ENCODE measurements around the genes CHCHD3, SLC35B4, BPGM and MTPN.

GRCh38 chr7:133081503-133082561 lies at the start of gene CHCHD3:
Gene CHCHD3 (minus strand): TSS chr7:133082090.
- PRO-cap, 2 experiments, result peak in 2 of 2 experiments; most common plus-strand start chr7:133082242 (in 1); most common minus-strand start chr7:133082107 (in 1)

- PRO-cap, 2 experiments, result no peak in any of the 2 experiments
These were observed 436.2 kb downstream of the EXOC4 start for GRCh38 chr7:133688996-133689629.

DNA sequence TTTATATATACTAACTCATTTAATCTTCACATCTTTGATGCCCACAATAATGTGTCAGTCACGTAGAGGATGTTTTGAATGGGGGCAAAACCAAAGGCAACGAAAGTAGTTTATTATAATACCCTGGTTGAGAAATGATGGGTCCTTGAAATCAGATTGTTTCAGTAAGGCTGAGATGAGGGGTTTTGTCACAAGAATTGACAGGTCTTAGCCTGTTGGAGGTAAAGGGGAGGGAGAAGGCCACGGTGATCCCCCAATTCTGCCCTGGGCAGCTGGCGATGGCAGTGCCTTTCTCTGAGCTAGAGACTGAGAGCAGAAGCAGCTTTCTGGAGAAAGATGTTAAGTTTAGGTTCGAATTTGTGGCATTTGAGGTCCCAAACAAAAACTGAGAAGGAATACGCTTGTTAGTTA lies 373.2 kb upstream of the LRGUK start:
- PRO-cap, 2 experiments, result no peak in any of the 2 experiments

DNA sequence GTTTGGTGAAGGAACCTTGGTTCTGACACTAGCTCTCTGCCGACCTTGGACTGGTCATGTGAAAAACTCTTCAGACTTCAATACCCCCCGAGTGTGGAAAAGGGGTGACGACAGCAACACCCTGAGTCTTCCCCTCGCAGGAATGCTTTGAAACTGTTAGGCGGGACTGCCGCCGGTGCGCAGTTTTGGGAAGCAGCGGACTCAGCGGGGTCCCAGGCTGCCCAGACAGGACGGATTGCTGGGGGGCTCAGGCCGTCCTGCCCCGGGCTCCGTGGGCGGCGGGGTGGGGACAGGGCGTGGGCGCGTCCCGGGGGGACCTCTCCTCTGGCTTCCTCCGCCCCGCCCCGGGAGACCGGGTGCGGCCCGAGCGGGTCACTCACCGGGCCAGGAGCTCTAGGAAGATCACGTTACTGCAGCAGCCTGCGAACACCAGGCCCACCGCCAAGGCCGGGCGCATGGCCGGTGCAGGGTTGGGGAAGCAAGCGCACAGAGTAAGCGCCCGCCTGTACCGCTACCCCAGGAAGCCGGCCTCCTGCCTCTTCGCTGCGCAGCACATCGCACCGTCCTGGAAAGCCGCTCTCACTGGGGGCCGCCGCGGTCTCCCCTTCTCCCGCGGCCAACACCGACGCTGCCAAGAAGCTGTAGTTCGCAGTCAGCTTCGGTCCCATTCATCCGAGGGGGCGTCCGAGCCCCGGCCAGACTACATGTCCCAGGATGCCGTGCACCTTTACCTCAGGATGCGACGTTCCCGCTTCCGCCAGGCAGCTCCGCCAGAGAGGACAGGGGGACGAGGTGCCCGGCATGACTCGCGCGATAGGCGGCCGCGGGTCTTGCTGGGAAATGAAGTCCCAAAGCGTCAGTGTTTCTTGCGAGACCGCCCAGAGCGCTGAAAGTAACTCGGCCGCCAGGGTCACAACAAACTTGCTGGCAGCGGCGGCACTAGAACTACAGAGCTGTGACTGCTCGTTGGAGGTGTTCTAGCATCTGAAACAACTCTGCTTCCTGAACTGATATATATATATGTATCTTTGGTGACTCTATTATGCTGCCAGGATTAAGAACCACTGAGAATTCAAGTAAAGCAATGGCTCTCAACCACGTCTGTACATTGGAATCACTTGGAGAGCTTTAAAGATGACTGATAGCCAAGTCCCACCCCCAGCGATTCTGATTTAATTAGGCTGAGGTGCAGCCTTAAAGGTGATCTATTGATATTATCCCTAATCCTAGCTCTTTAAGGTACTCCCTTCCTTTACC lies at the start of gene SLC35B4:
Gene SLC35B4 (minus strand): TSS at position 636 of the 1,257 bp plus-strand sequence.
- PRO-cap, 2 experiments, result peak in 2 of 2 experiments; most common plus-strand start position 881 of the sequence (in 2); most common minus-strand start position 702 of the sequence (in 2)

DNA sequence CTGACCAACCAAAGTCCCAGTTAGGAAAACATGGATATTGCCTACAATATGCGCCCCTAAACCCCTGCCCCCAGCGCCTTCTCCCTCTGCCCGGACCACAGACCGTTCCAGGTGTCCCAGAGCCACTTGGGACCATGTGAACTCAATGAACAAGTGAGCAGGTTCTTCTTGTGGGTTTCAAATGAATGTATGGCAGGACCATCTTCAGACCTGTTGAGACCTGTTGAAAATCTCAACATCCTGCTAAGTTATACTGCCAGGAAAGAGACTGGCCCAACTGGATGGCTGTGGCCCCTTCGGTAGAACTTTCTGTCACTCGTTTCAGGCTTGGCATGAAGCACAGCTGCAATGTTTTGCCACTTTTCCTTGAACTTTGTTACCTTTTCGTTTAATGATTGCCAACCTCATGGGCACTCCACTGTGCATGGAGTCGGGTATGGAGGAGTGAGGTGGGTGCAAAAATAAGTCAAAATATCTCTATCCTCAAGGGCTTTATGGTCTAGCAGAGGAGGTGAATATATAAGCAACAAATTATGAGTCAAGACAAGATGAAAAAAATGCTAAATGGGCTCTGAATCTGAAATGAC lies 36.7 kb upstream of the SLC35B4 start:
- PRO-cap, 2 experiments, result peak in 2 of 2 experiments; most common minus-strand start position 222 of the sequence (in 2)

GRCh38 chr7:134646653-134647613 lies at the start of gene BPGM:
Gene BPGM (plus strand): TSS chr7:134646853.
- PRO-cap, 2 experiments, result peak in 2 of 2 experiments; most common plus-strand start chr7:134646853 (in 2)

- PRO-cap, 2 experiments, result no peak in any of the 2 experiments
These were observed 885 bp downstream of the CALD1 start for GRCh38 chr7:134779992-134781045.

DNA sequence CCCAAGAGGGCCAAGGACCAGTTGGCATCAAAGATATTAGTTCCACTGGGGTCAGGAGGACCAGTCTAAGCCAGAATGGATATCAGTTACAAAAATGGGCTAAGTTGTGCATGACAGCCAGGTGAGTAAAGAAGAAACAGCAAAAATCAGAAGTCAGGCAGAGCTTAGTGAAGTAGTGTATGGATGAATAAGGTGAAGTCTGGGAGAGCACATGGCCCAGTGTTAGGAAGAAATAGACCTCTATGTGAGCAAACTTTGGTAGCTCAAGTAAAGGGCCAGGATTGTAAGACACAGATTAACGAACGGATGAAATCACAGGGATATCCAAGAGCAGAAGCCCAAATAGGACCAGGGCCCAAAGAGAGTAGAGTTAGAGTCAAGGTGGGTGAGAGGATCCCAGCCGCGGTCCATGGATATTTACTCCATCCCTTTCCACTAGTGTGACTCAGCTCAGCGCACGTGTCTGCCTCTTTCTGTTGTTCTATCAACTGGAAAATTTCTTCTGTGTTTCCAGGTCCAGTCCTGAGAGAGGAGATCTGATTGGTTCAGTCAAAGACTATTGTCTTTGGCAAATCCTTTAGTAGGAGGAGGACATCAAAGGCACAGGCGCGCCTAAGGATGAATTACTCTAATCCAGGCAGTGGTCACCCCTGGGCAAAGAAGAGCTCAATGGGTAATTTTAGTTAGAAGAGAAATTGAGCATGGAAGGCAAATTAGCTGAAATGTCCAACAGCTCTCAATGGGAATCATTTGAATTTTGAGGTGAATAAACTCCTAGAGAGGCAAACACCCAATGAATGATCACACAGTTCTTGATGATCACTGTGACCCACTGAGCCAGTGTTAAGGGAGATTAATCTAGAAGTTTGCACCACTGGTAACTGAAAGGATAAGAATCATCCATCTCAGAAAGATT lies 5.2 kb downstream of the CALD1 start:
- PRO-cap, 2 experiments, result no peak in any of the 2 experiments

DNA sequence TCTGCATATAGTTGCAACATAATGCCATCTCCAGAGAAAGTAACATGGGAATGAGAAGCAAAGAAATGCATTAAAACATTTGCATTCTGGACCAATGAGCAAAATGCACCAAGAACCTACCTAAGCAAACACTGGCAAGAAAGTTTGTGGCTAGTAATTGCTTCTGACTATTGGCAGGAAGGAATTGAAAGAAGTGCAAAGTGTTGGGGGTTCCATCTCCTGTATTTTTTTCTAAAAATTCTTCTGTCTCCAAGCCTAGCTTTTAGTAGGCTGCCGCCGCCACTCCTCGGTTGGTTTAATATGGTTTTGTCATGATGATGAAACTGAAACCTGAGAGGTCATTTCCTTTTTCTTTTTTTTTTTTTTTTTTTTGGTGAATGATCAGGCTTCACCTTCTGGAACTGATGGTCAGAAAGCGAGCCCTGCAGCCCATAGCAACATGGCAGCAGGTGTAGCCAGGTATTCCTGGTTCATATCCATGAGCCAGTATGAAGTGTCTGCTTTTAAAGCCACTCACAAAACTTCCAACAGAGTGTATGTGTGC lies 75.4 kb upstream of the AGBL3 start:
- PRO-cap, 2 experiments, result peak in 2 of 2 experiments; most common plus-strand start position 398 of the sequence (in 2); most common minus-strand start position 297 of the sequence (in 1)

- PRO-cap, 2 experiments, result no peak in any of the 2 experiments
These were observed 39.0 kb upstream of the AGBL3 start for GRCh38 chr7:134947094-134947933.

GRCh38 chr7:135160033-135160806 lies 10.3 kb downstream of the CYREN start:
- PRO-cap, 2 experiments, result no peak in any of the 2 experiments

GRCh38 chr7:135165028-135165594 lies 5.4 kb downstream of the CYREN start:
- PRO-cap, 2 experiments, result no peak in any of the 2 experiments

GRCh38 chr7:135178141-135178813 lies 7.8 kb upstream of the CYREN start:
- PRO-cap, 2 experiments, result no peak in any of the 2 experiments

- PRO-cap, 2 experiments, result no peak in any of the 2 experiments
These were observed 17.8 kb downstream of the WDR91 start for GRCh38 chr7:135193418-135194114.

DNA sequence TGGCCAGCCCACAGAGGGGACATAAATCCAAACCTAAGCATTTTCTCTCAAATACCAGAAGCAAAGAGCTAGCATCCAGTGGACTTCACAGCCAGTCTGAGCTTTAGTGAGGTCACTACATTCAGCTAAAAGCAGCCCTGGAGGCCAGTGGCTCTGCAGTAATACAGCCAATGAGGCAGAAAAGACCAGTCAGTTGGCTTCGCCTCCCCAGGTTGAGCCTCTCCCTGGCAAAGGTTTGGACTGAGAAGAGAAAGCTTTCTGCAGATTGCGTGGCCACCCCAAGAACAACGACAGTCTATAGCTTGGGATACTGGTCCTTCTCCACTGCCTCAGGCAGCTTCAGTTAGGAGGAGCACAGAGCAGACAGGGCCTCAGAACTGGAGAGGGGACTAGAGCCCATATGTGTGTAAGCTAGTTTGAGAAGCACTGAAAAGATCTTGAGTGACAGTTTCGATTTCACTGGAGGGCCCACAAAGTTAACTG lies 3.8 kb downstream of the WDR91 start:
- PRO-cap, 2 experiments, result no peak in any of the 2 experiments

GRCh38 chr7:135215185-135215639 lies 3.9 kb upstream of the WDR91 start:
- PRO-cap, 2 experiments, result no peak in any of the 2 experiments

DNA sequence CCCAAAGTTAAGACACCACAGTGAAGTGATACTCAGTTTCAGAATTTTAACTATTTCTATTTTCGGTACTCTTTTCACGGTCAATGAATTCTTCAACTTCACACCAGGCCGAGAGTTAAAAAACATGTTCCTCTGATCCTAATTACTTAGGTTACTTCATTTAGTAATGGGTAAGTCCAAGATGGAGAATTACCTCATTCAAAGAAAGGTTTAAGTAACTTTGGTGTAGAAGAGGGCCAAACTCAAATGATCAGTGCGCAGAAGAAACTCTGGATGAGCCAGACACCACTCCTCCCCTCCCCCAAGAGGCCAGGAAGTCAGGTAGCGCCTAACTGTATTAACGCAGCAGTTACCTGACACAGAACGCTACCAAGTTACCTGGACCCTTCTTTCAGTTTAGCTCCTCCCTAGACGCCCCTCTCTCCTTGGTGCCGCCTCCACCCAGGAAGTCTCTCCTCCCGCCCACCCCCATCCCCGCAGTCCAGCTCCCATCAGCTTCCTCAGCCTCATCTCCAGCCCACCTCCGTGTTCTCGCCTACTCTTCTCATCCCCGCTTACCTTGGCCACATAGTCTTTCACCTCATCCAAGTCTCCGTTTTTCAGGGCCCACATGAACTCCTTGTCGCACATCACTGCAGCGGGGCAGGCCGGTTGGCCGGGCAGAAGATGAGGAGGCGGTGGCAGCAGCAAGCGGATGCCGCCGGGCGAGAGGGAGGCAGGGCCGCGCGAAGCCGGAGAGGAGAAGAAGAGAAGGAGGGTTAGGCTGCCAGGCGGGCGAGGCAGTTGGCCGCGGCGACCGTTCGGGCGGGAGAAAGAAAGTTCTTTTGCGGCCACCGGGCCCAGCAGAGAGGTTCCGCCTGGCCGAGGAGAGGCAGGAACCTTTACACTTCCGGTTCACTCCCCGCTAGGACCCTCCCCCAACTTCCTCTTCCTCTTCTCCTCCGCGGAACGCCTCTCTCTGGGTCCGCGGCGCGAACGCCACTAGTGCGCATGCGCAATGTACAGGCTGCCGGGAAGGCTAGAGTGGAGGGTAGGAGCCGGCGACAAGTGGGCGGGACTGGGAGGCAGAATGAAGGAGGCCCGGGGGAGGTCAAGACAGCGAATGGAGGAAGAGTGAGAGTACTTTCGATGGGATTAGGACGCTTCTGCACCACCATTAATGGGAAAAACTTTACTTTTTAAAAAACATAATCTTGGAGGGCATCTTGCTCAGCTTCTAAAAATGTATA lies at the start of gene MTPN:
Gene MTPN (minus strand): TSS at position 889 of the 1,229 bp plus-strand sequence.
- PRO-cap, 2 experiments, result peak in 1 of 2 experiments; most common plus-strand start position 1,004 of the sequence (in 1); most common minus-strand start position 866 of the sequence (in 1)

- PRO-cap, 2 experiments, result no peak in any of the 2 experiments
These were observed 69.0 kb upstream of the MTPN start for GRCh38 chr7:136046115-136046602.

GRCh38 chr7:136405956-136406696 lies 429.0 kb upstream of the MTPN start:
- PRO-cap, 2 experiments, result no peak in any of the 2 experiments

- PRO-cap, 2 experiments, result no peak in any of the 2 experiments
These were observed 29.8 kb upstream of the DGKI start for GRCh38 chr7:137876336-137877271.

Data from Metastatic Liver Carcinoma in the Adrenal Gland (tissue), 2 donors.